ENCODE data around the genes HDGFL3, ZSCAN2 and PDE8A.

GRCh38 chr15:83206740-83206928 lies 989 bp downstream of the HDGFL3 start:
- PRO-cap, 2 experiments = no peak in any of the 2 experiments

GRCh38 chr15:83207316-83208207 lies at the start of gene HDGFL3:
Gene HDGFL3 (minus strand): TSS chr15:83207823.
- PRO-cap, 2 experiments = peak in 2 of 2 experiments; most common plus-strand start chr15:83207516 (in 1); most common minus-strand start chr15:83207823 (in 2)

DNA sequence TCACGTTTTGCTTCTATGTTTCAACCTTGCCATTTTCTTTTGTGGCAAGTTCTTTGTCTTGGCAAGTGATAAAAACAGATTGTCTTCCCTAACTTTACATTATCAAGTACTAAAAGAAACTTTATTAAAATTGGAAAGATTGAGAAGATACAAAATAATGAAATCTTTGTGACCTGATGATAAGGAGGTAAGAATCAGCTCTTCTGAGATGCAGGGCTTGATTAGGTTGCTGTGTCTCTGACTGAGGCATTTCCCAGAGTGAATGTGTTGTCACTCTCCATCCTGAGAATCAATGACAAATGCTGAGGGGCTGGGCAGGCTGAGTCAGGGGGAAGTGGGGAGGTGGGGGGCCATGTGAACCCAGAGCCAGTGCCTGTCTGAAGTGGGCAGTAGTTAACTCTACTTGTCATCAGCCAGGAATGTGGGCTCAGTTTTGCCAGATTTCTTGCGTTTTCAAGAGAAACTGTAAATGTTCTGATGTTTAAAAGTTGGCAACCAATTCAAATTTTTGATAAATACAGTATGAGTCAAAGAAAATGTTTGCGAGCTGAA lies 3.0 kb upstream of the BNC1 start:
- PRO-cap, 2 experiments = no peak in any of the 2 experiments

GRCh38 chr15:84079725-84080699 lies 155.6 kb upstream of the GOLGA6L4 start:
- PRO-cap, 2 experiments = no peak in any of the 2 experiments

DNA sequence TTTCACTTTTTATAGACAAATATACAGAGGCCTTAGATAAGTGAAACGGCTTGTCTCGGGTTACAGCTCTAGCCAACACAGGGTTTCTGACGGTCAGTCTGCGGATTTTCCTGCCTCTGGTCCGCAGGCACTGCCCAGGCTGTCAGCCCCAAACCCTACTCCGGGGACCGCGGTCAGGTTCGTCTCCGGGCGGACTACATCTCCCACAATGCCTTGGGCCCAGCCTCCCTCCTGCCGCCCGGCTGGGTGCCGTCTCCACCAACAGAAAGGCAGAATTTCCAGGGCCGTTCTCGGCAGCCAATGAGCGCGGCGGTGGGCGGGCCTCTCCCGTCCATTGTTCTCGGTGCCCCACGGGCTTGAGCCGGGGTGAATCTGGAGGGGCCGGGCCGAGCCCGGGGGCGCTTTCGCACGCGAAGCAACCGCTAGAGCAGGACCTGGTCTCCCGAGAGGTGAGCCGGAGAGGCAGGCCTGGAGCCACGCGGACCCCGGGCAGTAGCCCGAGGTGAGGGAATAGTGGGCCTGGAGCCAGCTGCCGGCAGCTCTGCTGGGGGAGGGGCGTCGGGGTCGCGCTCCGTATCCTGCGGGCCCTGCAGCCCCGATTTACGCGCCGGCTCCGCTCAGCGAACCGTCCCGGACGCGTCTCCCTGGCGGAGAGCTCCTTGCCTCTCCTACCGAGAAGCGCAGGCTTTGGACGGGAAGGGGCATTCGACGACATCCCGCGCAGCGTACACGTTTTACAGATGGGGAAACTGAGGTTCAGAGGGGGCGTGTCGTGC lies at the start of gene ZSCAN2:
ZSCAN2 (plus strand) TSS at position 323 of the 776 bp plus-strand sequence.
- PRO-cap, 2 experiments = peak in 2 of 2 experiments; most common plus-strand start position 330 of the sequence (in 1); most common minus-strand start position 162 of the sequence (in 1)

- PRO-cap, 2 experiments = no peak in any of the 2 experiments
These were observed 2.2 kb upstream of the NMB start for GRCh38 chr15:84660166-84660718.

- PRO-cap, 2 experiments = no peak in any of the 2 experiments
These were observed 7.7 kb downstream of the ZNF592 start for GRCh38 chr15:84756035-84756521.

DNA sequence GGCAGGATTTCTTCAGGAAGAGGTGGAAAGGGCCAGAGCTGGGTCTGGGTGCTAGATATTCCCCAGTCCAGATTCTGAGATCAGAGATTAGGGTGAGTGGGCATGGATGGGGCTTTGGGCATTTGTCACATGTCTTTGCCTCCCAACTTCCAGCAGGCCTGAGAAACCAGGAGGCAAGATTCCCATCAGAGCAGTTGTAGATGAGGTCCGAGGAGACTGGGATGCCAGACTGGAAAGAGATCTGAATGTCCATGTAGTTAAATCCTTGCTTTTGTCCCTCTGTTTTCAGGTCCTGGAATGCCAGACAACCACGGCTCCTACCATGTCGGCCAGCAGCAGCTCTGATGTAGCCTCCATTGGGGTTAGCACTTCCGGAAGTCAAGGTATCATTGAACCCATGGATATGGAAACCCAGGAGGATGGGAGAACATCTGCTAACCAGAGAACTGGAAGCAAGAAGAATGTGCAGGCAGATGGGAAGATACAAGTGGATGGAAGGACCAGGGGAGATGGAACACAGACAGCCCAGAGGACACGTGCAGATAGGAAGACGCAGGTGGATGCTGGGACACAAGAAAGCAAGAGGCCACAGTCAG lies 28.3 kb upstream of the SLC28A1 start:
- PRO-cap, 2 experiments = no peak in any of the 2 experiments

- PRO-cap, 2 experiments = peak in 1 of 2 experiments; most common minus-strand start chr15:84915766 (in 1)
These were observed 31.1 kb downstream of the SLC28A1 start for GRCh38 chr15:84915628-84915923.

DNA sequence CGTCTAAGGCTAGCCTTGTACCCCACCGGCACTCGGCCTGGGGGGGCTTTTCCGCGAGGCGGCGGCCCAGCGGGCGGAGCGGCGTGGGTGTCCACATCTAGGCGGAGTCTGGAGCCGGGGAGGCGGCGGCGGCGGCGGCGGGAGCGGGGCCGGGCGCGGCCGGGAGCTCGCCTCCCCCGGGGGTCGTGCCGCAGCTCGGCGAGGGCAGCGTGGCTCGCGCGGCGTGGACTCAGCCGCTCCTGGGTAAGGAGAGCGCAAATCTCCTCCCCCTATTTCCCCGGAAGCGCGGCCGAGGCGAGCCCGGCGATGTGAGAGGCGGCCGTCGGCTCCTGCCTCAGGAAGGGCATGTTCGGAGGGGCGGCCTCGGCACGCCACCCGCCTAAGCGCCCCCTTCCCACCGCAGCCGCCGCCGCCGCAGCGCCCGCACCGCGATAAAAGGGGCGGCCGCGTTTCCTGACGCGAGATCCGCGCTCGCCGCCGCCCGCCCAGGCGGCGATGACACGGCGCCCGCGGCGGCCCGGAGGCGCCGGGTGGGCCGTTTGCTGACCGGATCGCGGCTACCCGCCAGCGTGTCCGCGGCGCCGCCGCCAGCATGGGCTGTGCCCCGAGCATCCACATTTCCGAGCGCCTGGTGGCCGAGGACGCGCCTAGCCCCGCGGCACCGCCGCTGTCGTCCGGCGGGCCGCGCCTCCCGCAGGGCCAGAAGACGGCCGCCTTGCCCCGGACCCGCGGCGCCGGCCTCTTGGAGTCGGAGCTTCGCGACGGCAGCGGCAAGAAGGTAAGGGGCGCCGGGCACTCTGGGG lies at the start of gene PDE8A:
PDE8A (plus strand) TSS at position 286 of the 803 bp plus-strand sequence.
- PRO-cap, 2 experiments = peak in 2 of 2 experiments; most common plus-strand start position 286 of the sequence (in 2); most common minus-strand start position 231 of the sequence (in 1)

- PRO-cap, 2 experiments = no peak in any of the 2 experiments
These were observed 25.9 kb downstream of the PDE8A start for GRCh38 chr15:85007426-85008065.

- PRO-cap, 2 experiments = no peak in any of the 2 experiments
These were observed 27.1 kb downstream of the PDE8A start for GRCh38 chr15:85008659-85009327.

DNA sequence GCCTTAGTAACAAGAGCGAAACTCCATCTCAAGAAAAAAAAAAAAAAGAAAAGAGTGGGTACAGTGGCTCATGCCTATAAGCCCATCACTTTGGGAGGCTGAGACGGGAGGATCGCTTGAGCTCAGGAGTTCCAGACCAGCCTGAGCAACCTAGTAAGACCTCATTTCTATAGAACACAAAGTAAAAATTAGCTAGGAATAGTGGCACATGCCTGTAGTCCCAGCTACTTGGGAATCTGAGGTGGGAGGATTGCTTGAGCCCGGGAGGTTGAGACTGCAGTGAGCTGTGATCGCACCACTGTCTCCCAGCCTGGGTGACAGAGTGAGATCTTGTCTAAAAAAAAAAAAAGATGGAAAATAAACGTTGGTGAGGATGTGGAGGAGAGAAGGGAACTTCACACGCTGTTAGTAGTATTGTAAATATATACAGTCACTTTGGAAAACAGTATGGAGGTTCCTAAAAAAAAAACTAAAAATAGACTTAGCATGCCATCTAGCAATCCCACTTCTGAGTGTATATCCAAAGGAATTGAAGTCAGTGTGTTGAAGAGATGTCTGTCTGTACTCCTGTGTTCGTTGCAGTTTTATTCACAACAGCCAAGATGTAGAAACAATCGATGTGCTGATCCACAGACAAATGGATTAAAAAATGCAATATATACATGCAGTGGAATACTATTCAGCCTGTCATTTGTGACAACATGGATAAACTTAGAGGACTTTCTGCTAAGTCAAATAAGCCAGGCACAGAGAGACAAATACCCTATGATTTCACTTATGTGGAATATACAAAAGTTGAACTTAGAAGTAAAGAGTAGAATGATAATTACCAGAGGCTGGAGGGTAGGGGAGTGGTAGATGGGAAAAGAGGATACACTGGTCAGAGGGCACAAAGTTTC lies 57.7 kb downstream of the PDE8A start:
- PRO-cap, 2 experiments = no peak in any of the 2 experiments

DNA sequence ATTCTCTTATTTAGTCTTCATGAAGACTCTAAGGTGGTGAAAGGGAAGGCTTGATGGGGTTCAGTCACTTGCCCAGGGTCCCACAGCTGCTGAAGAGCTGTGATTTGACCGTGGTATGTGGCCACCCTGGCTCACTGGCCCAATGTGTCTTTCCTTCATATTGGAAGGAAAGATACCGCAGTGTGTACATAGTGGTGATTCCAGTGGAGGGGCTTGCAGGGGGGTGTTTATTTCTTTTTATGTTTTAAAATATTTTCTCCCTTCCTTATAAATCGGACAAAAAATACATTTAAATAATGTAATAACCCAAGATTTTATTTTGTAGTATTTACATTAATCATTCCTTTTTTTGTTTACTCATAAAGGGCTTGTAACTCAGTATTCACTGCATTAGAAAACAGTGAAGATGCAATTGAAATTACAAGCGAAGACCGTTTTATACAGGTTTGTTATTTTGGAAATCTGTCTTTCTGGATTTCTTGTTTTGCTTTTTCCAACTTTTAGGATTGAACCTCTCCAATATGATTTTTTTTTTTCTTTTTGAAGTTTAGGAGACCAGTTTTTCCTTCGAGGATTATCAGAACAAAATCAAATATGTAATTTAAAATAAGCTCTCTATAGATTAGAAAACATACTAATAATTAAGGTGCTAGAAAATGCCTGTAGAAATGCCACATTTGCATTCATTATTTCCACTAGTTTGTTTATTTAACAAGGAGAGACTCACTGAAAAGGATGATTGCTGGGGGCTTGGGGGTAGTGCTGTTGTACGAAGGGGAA lies 107.5 kb downstream of the PDE8A start:
- PRO-cap, 2 experiments = no peak in any of the 2 experiments

GRCh38 chr15:85090824-85091869 lies 109.5 kb downstream of the PDE8A start:
- PRO-cap, 2 experiments = no peak in any of the 2 experiments

- PRO-cap, 2 experiments = no peak in any of the 2 experiments
These were observed 122.8 kb downstream of the PDE8A start for GRCh38 chr15:85104365-85104968.

DNA sequence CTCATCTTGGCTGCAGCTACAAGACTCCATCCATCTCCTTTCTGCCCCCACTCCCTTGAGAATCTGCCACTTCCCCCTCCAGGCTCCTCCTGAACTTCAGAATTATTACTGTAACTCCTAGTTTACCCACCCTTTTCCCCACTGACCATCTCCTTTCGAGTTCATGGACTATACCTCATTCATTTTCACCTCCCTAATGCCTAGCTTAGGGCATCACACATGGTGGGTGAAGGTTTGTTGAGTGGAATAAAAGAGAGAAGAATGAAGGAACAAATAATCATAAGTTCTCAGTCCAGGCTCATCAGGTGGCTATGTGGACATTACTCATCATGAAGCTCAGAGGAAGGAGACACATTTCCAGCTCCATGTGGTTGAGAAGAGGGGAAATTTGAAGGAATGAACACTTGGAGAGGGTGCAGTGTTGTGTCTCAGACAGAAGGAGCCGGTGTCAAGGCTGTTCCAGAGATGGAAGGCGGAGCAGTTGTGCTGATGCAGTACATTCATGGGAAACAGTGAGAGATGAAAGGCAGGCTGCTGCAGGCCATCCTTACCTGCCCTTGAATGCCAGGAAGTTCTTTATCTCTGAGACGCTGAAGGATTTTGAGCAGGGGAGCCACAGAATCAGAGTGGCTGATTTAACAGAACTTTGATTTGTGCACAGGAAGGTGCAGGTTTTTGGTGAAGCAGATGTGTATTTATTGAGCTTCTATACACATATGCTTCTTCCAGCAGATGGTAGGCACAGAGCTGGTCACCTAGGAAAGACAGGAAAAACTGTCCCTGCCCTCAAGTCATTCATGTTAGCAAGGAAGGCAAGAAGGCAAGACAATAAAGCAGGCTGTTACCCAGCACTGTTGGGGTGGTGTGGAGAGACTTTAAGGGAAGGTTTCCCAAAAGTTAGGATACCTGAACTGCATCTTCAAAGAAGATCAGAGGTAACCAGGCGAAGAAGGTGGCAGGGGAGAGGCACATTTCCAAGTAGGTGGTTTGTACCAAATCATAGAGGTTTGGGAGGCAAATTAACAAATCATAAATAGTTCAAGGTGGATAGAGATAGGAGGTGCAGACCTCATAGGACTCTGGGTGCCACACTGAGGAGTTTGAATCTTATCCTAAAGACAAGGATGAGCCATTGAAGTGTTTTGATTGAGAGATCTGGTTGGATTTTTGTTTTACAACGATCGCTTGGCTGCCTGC lies 125.0 kb downstream of the PDE8A start:
- PRO-cap, 2 experiments = no peak in any of the 2 experiments

- PRO-cap, 2 experiments = no peak in any of the 2 experiments
These were observed 187.0 kb downstream of the PDE8A start for GRCh38 chr15:85168626-85169155.

- PRO-cap, 2 experiments = peak in 1 of 2 experiments; most common plus-strand start chr15:85330141 (in 1); most common minus-strand start chr15:85329984 (in 1)
These were observed 50.6 kb upstream of the AKAP13 start for GRCh38 chr15:85329393-85330539.

DNA sequence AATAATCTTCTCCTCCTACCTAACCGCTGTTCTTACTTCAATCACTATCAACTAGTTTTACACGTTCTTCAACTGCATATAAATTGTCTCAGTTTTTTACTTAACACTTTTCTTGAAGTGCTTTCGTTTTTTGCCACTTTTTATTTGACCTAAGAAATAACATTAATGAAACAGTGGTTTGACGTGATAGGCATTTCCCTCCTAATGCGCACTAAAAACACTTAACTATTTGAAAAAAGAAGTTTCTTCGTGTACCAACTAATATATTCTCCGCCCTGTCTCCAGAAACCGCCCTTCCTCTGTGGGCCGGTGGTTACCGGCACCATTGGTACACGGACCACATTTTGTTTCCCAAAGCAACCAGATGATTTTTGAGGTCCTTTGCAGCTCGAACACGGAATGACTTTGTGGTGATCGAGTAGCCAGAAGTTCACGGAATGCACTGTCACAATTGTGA lies 749 bp upstream of the AKAP13 start:
- PRO-cap, 2 experiments = no peak in any of the 2 experiments

Data from heart right ventricle (tissue), 2 donors.